Jejunum (tissue), 1 donor: ENCODE measurements around a stretch of chr12.

DNA sequence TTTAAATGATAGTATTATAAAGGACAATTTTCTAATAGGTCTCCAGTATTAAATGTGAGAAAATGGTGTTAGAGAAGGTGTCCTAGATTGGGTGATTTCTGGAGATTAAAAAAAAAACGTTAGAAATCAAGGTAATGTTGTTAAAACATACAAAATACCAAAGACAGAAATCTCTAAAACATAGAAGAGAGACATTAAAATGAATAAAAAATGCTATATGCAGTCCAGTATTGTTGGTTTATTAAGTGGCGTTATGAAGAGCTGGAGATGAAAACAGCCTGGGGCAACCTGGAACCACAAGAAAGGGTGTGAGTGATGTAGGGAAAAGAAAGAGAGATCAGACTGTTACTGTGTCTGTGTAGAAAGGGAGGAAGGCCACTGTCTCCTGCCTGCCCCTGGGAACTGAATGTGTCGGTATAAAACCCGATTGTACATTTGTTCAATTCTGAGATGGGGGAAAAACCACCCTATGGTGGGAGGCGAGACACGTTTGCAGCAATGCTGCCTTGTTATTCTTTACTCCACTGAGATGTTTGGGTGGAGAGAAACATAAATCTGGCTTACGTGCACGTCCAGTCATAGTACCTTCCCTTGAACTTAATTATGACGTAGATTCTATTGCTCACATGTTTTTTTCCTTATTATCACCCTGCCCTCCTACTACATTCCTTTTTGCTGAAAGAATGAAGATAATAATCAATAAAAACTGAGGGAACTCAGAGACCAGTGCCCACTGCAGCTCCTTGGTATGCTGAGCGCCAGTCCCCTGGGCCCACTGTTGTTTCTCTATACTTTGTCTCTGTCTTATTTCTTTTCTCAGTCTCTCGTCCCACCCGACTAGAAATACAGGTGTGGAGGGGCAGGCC is 4.7 kb upstream of the KLRK1 start:
- PRO-cap, result no peak

DNA sequence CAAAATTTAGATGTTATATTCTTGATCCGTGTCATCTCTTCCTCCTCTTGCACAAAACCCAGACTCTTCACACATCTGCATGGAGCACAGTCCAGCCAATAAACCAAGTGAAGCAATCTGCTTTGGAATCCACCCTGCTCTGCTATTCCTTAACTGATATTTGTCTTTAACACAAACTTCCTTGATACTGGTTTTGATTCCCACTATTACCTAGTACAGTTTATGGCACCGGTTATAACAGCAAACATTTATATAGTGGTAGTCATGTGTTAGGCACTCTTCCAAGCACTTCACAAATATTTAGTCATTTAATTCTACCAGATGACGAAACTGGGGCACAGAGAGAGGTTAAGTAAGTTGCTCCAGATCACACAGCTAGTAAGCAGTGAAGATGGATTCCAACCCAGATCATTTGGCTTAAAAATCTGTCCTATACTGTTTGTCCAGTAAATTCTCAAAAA is 12.5 kb downstream of the STYK1 start:
- PRO-cap, result no peak

DNA sequence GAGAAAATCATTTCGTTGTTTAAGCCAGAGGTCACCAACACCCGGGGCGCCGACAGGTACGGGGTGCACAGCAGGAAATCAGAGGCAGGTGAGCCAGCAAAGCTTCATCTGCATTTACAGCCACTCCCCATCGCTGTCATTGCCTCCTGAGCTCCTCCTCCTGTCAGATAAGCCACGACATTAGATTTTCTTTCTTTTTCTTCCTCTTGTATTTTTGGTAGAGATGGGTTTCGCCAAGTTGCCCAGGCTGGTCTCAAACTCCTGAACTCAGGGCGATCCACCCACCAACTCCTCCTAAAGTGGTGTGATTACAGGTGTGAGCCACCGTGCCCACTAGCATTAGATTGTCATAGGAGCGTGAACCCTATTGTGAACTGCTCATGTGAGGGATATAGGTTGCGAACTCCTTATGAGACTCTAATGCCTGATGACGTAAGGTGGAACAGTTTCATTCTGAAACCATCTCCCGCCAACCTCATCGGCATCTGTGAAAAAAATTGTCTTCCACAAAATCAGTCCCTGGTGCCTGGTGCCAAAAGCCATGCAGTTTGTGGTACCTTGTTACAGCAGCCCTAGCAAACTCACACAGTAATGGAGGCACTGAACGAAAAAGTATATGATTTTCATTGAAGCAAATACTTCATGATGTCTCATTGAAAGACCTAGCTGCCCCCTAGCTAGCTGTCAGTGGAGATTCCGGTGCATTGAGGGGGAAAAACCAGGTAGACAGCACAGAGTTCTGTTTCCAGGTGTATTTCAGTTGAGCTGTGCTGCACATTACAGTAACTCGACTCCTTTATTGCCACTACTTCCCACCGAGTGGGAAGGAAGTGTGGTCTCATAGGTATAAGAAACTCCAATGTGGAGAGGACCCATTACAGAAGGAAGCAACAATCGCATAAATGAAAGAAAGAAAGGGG is 1.4 kb downstream of the STYK1 start:
- PRO-cap, result unidirectional peak, minus-strand start at position 80 of the sequence

DNA sequence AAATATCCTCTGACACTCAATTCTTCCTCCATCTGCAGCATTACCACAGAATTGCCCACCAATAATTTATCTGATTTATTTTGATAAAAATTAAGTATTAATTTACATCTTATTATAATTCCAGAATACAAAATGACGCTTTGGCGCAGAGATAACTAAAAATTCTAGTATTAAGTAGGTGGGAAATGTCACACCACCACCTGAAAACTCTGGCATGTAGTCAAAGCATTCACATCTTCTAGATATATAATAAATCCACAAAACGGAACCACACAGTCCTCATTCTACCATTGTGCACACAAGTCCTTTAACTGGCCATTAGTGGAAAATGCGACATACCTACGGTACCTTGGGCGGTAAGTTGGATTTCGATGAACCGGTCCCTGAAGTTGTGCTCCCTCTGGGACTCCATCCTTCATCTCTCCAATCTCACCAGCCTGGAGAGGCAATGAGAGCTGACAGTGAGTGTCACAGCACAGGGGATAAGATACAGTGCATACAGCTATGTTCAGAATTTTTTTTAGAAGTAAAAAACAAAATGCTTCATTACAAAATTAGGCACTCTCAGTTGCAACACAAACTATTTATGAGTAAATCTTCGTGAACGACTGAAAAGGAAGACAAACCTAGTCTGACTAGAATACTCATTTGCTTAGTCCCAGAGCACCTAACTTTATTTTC is 19.3 kb downstream of the YBX3 start:
- PRO-cap, result no peak

- PRO-cap, result no peak
These were observed 2.9 kb upstream of the TAS2R20 start for GRCh38 chr12:11001004-11001464.

- PRO-cap, result no peak
These were observed 16.7 kb upstream of the TAS2R30 start for GRCh38 chr12:11151167-11151618.

DNA sequence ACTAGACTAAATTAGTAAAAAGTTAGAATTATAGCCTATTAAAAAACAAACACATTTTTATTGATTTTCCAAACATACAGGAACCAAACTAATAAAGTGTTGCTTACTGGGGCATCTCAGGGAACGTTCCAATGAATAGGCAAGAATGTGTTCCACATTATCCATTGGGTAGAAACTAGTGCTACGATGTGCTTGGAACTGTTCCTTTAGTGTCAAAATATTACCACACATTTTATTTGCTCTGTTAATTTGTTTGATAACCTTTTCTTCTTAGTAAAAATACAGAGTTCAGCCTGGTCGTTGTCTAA is 5.9 kb downstream of the ETV6 start:
- PRO-cap, result no peak

GRCh38 chr12:11707963-11708405 is 58.5 kb downstream of the ETV6 start:
- PRO-cap, result no peak

- PRO-cap, result no peak
These were observed 82.5 kb downstream of the ETV6 start for GRCh38 chr12:11731977-11732466.

GRCh38 chr12:11740950-11741730 is 91.7 kb downstream of the ETV6 start:
- PRO-cap, result no peak

DNA sequence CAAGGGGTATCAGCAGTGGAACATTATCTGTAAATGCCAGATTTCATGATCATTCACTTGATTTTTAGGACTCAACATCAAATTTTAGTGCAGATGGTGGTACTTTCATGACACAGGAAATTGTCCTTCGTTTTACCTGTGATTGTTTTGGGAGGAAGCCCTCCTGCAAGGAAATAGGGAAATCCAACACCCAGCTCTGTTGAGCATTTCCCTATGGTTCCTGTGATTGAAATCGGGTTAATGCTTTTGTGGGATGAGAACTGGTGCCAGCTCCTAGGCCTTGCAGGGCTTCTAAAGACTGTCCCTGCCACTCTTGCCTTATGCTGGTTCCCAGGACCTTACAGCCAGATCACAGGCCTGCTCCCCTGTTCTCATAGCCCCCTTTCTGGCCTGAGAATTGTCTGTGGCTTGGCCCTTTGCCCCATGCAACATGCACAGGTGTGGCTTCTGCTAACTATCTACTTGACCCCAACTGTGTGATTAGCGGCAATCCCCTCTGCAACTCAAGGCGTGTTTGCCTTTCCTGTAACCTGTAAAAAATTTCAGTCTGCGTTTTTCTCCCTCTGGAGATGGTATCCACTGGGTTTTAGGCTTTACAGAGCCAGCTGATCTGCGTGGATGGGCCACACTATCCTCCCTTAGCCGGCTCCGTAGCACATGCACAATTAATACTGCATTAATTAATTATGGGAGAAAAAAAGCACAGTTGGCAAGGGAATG is 112.6 kb downstream of the ETV6 start:
- PRO-cap, result no peak

GRCh38 chr12:11820351-11820852 is 170.9 kb downstream of the ETV6 start:
- PRO-cap, result no peak

DNA sequence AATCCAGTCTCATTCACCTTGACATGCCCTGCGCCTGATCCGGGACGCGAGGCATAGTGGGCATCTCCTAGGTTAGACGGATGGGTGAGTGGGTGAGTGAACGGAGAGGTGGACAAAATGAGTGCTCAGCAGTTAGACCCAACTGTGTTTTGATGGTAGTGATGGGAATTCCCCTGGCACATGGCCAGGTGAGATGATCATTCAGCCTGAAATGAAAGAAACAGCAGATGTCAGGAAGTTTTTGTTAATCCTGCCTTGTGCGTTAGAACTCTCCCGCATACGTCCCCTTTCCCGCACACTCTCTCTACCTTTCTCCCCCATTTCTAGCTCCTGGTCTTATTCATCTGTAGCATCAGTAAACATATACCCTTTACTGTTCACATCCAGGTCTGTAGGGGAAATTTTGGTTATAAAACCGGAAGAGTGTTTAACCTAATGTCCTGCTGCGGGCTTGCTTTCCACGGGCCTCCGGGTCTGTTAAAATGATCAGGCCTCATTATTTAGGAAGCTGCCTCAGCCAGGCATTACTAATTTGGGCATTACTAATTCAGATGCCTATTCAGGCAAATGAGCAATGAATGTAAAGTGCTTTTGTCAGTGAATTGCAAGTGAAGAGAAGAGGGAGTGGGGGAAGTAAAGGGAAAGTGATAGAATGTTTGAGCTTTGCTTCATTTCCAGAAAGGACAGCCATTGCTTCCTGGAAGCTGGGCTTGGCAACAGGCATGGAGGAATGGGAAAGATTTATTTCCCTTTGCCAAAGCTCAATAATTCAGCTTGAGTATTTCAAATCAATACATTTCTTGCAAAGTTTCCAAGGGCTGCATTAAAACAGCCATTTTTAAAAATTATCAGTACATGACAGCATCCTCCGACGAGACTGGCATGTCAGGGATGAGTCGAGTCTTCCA is 172.9 kb downstream of the ETV6 start:
- PRO-cap, result no peak

DNA sequence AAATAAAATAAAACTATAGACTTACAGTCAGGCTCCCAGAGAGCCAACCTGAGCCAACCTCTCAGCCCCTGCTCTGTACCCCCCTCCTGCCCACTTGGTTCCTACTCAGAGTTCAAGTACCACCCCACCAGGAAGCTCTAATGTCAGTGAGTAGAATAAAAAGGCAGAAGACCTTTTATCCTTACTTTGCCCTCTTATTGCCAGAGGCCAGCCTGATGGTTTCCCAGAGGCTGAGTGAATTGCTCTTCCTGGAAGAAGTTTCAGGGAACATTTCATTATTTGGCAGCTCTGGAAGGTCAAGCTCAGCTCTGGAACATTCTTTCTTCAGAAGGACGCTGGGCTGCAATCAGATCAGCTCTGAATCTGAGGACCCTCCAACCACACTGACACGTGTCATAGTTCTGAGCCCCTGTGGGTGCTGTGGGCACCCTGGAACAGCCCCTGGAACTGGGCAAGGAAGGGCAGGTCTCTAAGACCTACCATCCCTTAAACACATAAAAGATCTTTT is 188.9 kb downstream of the ETV6 start:
- PRO-cap, result no peak

DNA sequence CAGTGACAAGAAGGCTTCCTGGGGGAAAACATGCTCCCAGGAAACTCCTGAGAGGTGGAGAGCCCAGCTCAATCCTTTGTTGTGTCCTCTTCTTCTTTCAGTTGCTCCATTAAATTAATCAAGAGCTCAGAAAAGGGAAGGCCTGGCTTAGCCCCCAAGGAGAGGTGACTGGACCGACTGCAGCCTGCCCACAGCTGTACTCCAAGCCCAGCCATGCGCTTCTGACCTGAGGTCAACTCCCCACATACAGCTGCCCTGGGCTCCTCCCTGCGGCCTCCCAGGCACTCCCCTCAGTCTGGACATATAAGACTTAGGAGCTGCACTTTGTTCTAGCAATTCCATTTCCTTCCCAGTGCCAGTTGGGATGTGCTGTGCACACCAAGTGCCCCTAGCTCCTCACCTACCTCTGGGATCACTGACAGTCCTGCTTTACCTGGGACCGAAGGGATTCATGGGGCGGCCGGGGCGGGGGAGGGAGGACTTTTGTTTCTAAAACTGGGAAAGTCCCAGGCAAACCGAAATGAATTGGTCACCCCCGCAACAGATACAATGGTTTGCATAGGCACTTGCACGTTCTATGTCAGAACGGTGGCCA is 59.4 kb upstream of the BCL2L14 start:
- PRO-cap, result no peak

GRCh38 chr12:12032416-12033611 is 37.9 kb upstream of the BCL2L14 start:
- PRO-cap, result bidirectional peak, plus-strand start at chr12:12032979, minus-strand start at chr12:12032709

GRCh38 chr12:12120822-12121311 is 50.1 kb downstream of the BCL2L14 start:
- PRO-cap, result no peak

GRCh38 chr12:12358836-12359090 is 1.9 kb downstream of the BORCS5 start:
- PRO-cap, result no peak

DNA sequence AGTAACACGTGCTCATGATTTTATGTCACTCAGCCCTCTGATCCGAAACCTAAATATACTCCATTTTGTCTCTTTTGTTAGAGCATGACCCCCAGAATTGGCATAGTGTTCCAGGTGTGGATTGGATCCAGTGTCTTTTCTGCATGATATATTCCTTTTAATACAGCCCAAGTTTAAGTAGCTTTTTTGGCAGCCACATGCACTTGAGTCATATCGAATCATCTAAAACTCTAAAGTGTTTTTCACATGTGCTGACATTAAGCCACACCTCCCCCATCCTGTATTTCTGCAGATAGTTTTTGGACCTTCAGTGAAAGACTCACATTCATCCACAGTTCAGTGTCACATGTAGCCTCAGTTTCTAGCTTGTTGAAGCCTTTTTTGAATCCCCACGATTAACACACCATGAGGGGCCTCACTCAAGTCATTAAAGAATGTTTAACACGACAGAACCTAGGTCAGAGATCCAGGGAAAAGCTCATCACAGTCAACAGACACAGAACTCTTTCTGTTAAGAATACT is 30.7 kb downstream of the BORCS5 start:
- PRO-cap, result no peak

GRCh38 chr12:12399816-12400193 is 42.9 kb downstream of the BORCS5 start:
- PRO-cap, result no peak